SUDHL5 (cell line): ENCODE results near the gene VIP.

- PRO-cap, result no peak
Observed at GRCh38 chr6:150640974-150641295, 41.2 kb downstream of the PLEKHG1 start.

DNA sequence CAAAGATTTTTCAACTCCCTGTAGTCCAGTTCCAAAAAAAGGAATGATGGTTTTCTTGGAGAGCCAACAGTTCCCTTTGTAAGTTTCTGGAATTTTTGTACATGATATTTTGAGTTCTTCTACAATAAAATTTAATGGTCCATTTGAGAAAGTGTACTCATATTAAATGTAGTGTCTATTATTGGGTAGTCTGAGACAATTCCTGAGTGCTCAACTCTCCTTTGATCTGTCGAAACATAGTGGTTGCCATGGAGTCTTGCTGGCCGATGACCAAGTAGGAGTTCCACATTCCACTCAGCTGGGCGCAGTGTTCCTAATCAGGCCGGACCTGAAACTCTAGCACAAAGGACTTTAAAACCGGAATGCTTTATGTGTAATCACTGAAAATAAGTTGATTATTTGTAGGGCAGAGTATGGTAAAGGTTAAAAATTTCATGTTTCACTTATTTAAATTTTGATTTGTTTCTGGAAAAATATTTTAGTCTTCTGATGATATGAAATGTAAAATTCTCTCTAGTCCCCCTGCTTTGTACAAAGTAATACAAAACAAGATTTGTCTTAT, 68.7 kb downstream of the PLEKHG1 start:
- PRO-cap, result no peak

GRCh38 chr6:150720666-150721945, 121.4 kb downstream of the PLEKHG1 start:
- PRO-cap, result bidirectional peak, plus-strand start at chr6:150721167, minus-strand start at chr6:150720839; unidirectional peak, minus-strand start at chr6:150721562

DNA sequence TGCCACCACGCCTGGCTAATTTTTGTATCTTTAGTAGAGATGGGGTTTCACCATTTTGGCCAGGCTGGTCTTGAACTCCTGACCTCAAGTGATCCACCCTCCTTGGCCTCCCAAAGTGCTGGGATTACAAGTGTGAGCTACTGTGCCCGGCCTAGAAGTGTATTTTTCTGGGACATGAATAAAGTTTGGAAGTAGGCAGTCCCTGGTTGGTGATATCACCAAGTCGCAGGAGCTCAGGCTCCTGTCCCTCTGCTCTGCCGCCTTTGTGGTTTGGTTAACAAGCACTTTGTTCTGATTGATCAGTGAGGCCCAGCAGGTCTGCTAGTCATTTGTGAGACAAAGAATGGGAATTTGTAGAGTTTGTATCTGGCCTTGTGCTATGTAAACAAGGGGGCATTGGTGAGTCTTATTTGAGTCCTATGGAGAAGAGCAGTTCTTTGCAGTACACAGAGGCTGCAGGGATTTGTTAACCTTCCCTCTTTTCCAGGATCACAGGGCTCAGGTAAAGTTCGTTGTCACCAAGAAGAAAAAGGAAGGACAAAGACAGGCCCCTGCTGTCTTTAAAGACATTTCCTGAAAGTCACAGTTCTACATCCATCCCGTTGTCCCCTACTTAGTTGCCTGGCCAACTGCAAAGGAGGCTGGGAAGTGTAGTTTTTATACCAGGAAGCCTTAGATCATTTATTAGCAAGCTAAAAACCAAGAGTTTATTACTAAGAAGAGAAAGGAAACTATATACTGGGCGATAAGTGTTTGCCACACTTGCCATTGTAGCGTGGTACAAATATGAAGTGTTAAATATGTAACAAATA, 13.1 kb downstream of the MTHFD1L start:
- PRO-cap, result no peak

GRCh38 chr6:150925135-150925778, 59.8 kb downstream of the MTHFD1L start:
- PRO-cap, result no peak

GRCh38 chr6:150980992-150981631, 115.6 kb downstream of the MTHFD1L start:
- PRO-cap, result no peak

- PRO-cap, result no peak
Observed at GRCh38 chr6:151119916-151120457, 119.8 kb upstream of the AKAP12 start.

GRCh38 chr6:151254542-151255228, 14.9 kb downstream of the AKAP12 start:
- PRO-cap, result no peak

DNA sequence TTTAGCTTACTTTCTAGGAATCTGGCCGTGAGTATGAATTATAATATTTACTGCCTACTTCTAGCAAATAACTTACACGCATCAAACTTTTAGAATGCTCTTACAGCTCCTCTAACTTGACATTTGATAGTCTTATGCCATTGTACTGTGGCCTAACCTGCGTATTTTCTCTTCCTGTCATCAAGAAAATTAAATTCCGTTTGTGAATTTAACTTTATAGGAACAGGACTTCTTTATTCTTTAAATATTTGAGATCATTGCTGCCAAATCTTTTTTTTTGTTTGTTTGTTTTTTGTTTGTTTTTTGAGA, 64.9 kb downstream of the ZBTB2 start:
- PRO-cap, result no peak

GRCh38 chr6:151391179-151391398, 270 bp downstream of the ZBTB2 start:
- PRO-cap, result no peak

GRCh38 chr6:151412397-151413031, 21.2 kb upstream of the ZBTB2 start:
- PRO-cap, result no peak

DNA sequence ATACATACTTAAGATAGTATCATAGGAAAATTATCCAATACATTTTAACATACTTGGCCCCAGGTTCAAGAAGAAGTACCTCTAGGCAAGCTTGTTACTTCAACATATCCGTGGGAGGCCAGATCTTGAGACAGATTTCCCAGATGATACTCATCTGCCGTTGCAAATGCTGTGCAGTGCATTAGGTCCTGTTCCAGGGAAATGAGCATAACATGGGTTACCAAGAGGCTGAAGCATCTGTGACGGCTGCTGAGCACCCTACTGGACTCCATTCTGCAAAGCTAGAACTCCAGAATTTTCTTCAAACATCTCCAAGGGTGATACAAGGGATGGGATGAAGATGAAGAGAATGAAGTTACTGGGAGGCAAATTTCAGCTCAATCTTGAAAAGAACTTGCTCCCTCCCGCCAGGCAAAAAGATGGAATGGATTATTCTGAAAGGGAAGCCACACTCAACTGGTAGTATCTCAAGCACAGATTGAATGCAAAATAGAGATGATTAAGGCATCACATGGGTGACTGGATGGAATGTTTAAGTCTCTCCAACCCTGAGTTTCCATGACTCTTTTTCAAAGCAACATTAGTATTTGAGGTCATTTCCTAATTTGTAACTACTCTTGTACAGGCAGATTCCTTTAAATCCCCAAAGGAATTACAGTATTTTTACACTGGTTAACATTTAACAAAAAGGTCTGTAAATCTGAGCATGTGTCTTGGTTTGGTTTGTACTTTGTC, 15.4 kb downstream of the RMND1 start:
- PRO-cap, result no peak

GRCh38 chr6:151445901-151446638, 5.9 kb downstream of the RMND1 start:
- PRO-cap, result no peak

DNA sequence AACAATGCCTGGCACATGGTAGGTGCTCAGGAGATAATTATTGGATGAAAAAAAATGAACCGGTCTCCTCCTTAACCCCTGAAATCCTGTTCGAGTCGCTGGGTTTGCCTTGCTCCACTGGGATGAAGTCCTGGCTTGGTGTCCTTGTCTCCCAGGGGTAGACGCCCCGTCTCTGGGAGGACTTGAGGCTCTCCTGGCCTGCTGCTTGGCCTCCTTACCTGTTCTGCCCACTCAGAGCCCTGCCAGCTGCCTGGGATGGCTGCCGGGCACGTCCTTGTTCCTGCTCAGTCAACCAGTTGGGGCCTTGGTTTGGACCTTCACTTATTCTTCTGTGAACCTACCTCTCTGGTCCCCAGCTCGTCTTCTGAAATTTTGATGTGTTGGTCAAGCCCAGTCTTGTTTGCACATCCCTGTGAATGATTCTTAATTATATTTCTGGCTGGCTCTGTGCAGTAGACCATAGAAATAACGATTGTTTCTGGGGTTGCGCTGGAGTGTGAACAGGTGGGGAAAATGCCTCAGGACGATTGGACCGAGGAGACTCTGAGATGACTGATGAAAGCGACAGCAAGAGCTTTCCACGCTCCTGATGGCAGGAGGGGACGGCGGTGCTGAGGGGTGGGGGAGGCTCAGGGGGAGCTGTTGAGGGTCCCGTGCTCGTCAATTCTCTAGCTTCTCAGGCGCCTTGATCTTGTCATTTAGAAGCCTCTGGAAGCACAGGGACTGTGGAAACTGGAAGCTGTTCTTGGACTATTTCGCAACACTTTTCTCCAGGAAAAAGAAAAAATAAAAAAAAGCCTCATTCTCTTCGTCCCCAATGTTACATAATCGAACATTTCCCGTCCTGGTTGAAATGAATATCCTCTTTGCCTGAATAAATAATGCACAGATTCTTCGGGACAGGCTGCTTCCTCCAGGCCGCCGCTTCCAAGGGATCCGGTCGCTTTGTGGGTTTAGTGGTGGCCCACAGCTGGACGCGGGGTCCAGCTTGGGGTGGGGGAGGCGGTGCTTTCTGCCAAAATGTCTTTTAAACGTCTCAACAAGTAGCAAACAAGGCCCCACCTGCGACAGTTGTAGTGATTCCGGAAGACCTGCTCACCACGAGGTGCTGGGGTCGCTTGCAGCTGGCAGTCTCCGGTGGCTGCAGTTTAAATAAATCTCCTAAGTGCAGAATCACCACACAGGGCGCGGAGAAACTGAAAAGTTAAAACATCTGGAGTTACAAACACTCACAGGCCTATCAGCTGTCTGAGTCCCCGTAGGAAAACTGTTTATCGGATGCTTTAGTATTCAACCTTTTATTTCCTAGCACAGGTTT, 126.2 kb upstream of the ESR1 start:
- PRO-cap, result no peak

GRCh38 chr6:151813826-151814287, 6.4 kb downstream of the ESR1 start:
- PRO-cap, result no peak

DNA sequence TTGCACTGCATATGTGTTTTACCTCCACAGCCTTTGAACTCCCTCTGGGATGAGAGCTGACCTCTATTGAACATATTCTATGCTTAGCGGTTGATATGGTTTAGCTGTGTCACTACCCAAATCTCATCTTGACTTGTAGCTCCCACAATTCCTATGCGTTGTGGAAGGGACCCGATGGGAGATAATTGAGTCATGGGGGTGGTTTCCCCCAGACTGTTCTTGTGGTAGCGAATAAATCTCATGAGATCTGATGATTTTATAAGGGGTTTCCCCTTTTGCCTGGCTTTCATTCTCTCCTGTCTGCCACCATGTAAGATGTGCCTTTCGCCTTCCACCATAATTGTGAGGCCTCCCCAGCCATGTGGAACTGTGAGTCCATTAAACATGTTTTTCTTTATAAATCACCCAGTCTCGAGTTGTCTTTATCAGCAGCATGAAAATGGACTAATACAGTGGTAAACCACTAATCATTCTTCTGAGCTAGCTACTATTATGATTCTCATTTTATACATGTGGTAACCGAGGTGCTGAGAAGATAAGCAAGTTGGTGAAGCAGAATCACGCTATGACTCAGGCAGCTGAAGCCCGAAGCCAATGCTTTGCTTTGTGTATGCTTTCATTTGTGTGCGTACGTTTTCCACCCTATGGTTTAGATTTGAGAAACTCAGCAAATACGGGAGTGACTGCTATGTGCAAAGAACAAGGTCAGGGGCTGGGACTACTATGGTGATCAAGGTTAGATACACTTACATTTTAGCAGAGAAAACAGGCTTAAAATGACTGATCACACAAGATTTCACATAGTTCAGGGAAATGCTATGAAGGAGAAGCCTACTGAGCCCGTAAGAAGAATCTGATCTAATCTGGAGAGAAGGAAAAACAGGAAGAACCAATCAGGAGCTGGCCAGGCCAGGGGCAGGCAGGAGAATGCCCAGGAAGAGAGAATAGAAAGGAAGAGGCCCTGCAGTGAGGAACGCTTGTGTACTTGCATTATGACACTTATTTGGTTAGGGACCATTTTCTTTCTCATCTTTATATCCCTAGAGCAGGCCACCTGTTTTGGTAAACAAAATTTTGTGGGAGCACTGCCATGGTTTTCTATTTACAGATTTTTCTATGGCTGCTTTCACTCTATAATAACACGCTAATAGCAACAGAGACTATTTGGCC, 363.6 kb downstream of the ESR1 start:
- PRO-cap, result no peak

DNA sequence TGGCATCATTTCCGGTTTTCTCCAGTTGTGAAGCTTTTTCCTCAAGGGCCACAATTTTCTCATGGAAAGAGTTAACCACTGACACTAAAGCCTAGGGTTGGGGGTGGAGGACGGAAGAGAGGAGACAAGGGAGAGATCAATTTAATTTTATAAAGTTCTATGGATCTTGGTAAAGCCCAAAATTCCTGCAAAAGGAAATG, 312.1 kb downstream of the SYNE1 start:
- PRO-cap, result no peak

DNA sequence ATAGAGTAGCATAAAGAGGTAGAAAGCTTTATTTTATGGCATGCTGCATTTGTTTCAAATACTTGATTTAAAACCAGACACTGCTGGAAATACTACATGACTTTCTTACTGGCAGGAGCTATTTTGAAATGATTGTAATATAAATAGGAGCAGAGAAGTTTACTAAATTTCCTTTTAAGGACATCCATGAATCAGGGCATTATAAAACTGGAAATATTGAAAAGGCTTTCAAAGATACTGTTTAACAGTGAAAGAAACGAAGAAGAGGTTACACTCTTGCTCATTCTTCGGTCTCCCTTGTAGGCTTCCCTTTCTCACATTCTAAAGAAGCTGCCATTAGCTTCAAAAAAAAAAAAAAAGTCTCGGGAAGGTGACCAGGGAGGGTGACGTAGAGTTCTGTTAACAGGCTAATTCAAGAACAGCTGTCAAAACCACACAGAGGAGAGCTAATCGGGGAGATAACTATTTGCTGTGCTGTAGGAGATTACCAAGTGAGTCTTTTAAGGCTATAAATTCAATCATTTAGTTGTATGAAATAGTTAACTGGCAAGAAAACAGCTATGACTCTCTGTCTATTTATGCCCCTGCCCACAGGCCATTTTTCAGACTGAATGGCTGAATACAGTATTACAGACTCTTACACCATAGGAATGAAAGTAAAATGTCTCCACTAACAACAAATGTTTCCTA, 256.9 kb downstream of the SYNE1 start:
- PRO-cap, result no peak

DNA sequence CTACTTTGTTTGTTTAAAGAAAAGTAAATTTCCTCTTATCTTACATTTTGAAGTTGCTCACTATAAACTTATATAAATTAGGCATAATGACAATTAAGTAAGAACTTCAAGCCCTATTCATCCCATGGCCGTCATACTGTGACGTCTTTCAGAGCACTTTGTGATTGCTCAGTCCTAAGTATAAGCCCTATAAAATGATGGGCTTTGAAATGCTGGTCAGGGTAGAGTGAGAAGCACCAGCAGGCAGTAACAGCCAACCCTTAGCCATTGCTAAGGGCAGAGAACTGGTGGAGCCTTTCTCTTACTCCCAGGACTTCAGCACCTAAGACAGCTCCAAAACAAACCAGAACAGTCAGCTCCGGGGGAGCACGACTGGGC, at the start of gene VIP:
TSS of gene VIP (plus strand) at position 219 of the 378 bp plus-strand sequence.
- PRO-cap, result no peak

DNA sequence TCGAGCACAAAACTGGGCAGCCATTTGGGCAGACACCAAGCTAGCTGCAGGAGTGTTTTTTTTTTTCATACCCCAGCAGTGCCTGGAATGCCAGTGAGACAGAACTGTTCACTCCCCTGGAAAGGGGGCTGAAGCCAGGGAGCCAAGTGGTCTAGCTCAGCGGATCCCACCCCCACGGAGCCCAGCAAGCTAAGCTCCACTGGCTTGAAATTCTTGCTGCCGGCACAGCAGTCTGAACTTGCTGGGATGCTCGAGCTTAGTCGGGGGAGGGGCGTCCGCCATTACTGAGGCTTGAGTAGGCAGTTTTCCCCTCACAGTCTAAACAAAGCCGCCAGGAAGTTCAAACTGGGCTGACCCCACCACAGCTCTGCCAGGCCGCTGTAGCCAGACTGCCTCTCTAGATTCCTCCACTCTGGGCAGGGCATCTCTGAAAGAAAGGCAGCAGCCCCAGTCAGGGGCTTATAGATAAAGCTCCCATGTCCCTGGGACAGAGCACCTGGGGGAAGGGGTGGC, 20.0 kb downstream of the RGS17 start:
- PRO-cap, result no peak